ENCODE results near the genes CEMIP2 and RORB.

DNA sequence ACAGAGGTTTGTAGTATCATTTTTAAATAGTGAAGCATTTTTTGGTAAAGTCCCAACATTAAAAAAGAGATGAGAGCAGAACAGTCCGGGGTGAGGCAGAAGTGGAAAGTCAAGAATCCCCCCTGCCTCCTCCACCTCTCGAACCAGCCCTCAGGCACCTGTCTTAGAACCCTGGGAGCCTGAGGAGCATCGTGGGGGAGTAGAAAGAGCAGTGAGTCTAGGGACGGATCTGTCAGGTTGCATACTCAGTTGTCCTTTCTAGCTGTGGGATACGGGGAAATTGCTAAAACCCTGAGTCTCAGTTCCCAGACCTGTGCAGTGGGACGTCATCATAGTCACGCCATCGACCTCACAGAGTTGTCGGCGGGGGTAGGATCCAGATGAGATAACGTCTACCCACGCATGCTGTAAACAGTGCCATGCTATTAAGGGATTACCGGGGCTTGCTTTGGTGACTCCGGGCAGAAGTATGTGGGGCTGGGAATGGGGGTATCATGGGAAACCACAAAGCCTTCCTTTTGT is 186.5 kb upstream of the KLF9 start:
- RRBS = no CpG with 5 or more reads among the region's 14 CpGs

GRCh38 chr9:71096266-71096660 is 25.2 kb downstream of the TRPM3 start:
- RRBS = no CpG with 5 or more reads among the region's 2 CpGs

GRCh38 chr9:71697260-71697611 is 71.1 kb downstream of the CEMIP2 start:
- RRBS = no CpG with 5 or more reads among the region's 4 CpGs

DNA sequence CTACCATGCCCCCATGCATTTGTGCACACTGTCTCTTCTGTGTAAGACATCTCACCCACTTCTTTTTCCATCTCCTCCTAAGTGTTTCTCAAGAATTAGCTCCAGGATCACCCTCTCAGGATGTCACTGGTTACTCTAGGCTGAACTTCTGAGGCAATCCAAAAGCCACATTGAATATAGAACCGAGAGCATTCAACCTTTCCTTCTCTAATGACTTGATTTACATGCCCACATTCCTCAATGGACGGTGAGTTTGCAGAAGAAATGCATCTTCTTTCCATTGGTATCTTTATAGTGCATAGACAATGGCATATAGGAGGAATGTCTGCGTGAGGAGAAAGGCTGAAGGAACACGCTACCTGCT is 68.6 kb downstream of the CEMIP2 start:
- RRBS = no CpG with 5 or more reads among the region's 4 CpGs

DNA sequence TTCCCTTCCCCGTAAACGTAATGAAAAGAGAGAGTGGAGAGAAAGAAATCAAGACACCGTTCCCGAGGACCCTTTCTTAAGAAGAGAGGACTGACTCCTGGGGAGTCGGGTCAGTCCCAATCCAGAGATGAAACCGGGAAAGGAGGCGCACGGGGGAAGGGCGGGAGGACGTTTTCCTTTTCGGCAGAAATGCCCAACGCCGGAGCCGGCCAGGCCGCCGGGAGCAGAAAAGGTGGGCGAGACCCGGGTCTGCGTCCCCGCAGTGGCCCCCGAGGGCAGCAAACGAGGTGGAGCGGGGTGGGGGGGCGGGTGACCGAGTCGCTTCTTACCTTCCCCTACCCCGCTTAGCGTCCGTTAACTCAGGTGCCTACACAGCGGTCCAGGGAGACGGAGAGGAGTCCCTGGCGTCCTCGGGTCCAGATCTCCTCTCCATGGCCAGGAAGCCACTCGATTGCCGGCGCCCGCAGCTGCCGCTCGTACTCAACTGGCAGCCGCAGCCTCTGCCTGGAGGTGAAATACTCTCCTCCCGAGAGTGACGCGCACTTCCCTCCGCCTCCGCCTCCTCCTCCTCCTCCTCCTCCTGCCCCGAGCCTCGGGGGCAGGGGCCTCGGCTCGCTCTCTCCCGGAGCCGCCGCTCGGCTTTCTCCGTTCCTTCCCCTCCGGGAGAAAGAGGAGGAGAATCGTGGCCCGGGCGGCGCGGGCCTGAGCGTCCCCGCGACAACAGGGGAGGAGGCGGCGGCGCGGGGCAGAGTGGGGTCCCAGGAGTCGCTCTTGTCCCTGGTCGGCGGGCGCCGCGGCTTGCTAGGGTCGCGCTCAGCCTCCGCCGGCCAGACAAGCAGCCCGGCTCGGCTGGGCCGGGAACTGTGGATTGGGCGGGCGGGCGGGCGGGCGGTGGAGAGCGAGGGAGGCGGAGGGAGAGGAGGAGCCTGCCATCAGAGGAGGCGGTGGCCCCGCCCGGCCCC is at the start of gene CEMIP2:
TSS of gene CEMIP2 (minus strand) at position 486 of the 962 bp plus-strand sequence.
- RRBS = 4% methylated on average over 16 of the region's 90 CpGs

DNA sequence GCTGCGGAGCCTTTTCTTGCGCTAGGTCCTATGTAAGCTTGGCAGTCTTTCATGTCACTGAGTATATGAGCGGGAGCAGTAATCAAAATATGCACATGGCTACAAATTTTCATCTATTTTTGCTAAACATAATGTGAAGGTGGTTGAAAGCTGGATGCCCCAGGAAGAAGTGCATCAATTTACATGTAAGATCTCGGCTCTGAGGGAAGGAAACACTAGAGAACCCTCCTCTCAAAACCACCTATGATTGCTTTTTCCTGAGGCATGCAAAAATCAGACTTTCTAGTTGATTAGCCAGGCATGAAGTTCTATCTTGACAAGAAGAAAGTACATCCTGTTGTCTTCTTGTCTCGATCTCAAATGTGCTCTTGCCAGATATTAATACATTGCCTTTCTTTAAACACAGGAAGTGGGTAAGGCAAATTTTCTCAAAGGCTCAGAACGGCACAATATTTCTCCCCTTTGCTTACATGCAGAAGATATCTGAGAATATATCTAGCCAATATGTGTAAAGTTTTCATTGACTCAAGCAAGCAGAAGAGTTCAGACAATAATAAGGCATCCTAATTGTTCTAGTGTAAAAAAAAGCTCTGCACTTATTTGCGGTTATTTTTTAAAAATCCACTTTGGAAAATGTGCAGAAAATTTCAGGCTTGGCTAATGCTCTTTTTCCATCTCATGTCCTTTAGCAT is 27.1 kb upstream of the CEMIP2 start:
- RRBS = no CpG with 5 or more reads among the region's 7 CpGs

DNA sequence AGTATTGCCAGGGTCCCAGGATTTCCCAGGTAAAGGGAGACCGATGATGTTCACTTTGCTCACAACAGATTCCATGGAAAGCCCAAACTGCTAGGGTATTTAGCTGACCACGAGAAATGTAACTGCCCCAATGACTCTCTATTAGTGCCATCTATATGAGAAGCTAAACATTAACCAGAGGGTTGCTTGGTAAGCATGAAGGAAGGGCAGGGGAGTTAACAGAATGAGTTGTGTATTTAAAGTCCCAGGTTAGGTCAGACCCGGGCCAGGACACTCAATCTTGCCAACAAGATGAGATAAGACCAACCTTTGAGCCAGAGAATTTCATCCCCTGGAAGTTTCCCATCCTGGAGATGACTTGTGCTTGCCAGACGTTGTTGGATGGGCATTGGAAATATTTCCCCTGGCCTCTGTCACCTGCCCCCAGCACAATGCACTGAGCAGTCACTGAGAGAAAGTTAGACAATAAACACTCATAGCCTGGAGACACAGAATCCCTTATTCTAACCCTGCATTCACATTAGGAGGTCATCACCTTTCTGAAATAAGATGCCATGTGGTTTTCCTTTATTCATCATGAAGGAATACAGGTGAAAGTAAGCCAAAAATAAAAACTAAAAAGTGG is 19.5 kb upstream of the GDA start:
- RRBS = no CpG with 5 or more reads among the region's 4 CpGs

DNA sequence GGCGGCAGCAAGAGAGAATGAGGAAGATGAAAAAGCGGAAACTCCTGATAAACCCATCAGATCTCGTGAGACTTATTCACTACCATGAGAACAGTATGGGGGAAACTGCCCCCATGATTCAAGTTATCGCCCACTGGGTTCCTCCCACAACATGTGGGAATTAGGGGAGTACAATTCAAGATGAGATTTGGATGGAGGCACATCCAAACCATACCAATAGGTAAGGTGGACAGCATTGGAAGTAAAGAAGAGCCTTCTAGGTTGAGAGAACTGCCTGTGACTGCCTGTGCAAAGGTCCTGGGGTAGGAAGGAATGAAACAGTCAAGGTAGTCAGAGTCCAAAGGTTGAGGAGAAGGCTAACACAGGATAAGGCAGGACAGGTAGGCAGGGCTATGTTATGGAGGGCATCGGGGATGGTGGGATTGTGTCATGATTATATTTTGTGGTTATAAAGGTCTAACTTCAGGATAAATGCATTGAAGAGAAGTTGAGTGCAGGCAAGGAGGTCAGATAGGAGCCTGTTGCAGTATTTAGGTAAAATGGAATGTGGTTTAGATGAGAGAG is 6.1 kb downstream of the GDA start:
- RRBS = no CpG with 5 or more reads among the region's 5 CpGs

DNA sequence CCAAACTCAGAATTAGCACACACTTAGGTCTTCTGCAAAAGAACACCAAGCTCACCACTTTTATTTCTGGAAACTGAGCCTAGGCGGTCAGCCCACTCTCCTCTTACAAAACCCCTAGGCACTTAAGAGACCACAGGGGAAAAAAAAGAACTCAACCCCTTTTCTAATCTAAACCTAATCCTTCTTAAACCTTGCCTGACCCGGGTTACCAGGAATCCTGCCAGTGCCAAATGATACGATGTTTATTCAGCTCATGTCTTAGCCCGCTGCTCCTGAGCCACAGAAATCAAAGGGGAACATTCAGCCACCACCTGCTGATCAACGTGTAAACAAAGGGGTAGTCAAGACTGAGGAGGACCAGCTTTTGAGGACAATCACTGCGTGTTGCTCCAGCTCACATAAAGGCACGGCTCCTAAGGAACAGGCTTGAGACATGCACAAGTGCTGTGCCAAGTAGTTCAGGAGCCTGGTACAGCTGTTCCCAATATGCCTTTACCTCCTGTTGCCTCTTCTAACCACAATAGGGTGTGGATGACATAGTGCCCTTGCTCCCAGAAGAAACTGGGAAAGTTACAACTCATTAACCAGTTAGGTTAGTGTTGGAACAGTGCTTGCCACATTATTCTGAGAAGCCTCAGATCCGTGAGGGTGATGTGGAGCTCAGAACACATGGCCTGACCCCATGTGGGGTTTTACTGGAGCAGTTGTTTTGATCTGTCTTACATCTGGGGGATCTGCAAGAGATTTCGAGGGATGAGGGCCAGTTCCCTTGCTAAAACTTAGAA is 49.3 kb downstream of the ZFAND5 start:
- RRBS = no CpG with 5 or more reads among the region's 9 CpGs

- RRBS = no CpG with 5 or more reads among the region's 2 CpGs
These were observed 15.6 kb downstream of the ZFAND5 start for GRCh38 chr9:72349359-72349778.

DNA sequence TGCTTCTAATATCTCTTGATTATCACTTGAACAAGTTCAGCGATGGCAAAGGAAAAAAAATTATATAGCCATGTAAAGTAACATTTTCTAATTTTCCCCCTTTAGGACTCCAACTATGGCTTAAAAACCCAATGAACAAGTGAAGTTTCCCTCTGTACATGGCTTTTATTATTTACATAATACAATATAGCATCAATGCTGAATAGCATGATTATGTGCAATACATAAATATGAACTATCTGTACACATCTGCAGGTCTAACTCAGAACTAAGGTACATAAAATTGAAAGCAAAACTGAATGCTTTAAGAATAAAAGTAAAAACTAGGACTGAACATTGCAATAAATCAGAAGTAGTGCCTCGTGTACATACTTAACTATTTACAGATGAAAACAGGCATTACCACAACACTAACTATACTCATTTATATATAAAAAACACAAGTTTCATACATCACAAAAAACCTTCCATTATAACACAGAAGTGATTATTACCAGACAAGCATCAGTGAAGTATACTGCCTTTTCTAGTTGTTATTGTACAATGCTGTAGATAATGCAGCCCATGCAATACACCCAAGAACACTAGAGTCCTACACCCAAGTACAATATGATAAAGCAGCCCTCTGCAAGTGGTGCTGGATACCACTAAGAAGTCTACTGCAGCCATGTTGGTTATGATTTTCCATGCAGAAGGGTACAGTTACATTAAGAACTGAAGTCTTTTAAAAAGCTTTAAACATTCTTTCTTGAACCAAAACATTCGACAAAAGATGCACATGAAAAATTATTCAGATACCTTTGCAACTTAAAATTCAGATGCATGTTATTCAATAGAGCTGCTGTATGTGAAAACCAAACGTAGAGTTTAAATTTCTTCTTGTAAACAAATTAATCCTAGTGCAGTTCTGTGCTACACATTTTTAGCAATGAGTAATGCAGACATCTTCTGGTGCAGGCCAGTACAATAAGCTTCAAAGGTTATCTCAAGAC is 10.4 kb downstream of the ZFAND5 start:
- RRBS = no CpG with 5 or more reads among the region's 4 CpGs

GRCh38 chr9:72365549-72366189 is 661 bp upstream of the ZFAND5 start:
- RRBS = no CpG with 5 or more reads among the region's 34 CpGs

- RRBS = no CpG with 5 or more reads among the region's 1 CpG
These were observed 36.3 kb downstream of the TMC1 start for GRCh38 chr9:72557693-72558193.

GRCh38 chr9:72949093-72949362 is 3.8 kb downstream of the ALDH1A1 start:
- RRBS = no CpG with 5 or more reads among the region's 2 CpGs

DNA sequence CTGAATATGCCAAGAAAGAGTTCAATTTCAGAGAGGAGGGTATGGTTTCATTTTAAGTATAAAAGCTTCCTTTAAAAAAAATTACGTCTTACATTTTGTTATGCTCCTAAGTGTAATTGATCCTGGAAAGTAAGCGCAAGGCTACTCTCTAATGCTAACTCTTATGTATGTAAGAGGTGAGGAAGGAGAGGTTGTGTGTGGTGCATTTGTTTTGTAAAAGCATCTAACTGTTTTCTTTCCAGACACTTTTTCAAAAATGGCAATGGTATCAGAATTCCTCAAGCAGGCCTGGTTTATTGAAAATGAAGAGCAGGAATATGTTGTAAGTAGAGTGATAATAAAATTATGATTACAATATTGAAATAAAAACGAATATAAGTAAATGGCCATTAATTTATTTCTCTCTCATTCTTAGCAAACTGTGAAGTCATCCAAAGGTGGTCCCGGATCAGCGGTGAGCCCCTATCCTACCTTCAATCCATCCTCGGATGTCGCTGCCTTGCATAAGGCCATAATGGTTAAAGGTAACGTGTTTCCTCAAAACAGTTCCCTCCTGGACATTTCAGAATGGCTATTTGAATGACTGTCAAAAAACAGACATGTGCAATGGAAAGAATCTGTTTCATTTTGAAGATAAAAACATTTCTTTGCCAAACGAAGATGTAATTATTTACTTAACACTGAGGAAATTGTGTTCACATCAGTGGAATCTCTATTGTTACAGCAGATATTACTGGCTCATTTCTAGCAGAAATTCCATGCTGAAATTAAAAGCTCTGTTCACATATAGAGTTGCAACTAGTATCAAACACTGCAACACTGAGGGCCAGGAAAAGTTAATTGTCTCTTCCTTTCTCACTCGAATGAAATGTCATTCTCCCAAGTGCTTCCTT is 6.9 kb downstream of the ANXA1 start:
- RRBS = no CpG with 5 or more reads among the region's 10 CpGs

DNA sequence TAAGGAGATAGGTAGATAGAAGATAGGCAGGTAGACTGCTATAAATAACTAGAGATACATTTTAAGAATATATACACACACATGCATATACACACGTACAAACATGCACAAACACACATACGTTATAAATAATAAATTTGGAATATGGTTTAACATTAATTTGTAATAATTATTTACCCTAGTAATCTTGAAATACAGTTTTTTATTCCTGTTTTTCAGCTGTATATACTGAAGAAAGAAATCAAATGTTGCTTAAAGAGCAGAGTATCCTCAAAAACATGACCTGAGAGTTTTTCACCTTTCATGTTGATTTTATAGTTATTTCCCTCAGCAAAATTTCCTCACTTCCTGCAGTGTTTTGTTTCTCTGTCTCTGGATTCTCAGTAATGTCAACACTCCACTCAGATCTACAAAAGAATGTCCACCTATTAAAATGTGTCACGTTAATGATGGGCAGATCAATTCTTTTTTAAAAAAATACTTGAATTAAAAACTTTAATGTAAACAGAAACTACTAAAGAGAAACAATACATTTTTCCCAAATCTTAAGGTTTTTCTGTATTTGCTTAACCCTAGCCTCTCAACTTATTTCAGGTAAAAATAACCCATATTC is 398.3 kb downstream of the ANXA1 start:
- RRBS = no CpG with 5 or more reads among the region's 3 CpGs

- RRBS = no CpG with 5 or more reads among the region's 1 CpG
These were observed 604.0 kb upstream of the RORB start for GRCh38 chr9:73893123-73893596.

GRCh38 chr9:74496999-74497986 is at the start of gene RORB:
Gene RORB (plus strand): TSS chr9:74497335.
- RRBS = 1% methylated on average over 14 of the region's 54 CpGs

DNA sequence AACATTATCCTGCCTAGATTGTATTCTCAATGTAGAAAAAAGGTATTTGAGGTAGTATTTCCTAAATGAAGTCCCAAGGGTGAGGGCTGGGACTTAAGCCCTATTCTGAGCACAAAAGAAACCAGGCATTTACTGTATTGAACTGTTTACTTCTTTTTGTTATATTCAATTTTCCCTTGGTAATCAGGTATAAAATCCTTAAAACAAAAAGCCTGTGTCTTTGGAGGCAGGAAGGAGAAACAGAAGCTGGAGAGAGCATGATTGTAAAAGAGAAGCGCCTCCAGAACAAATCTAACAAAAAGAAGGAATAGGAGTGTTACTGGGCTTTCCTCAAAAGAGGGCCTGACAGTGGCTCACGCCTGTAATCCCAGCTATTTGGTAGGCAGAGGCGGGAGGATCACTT is 3.2 kb downstream of the C9orf40 start:
- RRBS = no CpG with 5 or more reads among the region's 3 CpGs

Measured in choroid plexus epithelial cell (primary cell).